ENCODE measurements around a stretch of chr11.

- RRBS: no CpG with 5 or more reads among the region's 8 CpGs
These were observed 1.7 kb downstream of the DEPDC7 start for GRCh38 chr11:33017413-33017807.

GRCh38 chr11:33162133-33162355, 764 bp upstream of the CSTF3 start:
- RRBS: no CpG with 5 or more reads among the region's 9 CpGs

DNA sequence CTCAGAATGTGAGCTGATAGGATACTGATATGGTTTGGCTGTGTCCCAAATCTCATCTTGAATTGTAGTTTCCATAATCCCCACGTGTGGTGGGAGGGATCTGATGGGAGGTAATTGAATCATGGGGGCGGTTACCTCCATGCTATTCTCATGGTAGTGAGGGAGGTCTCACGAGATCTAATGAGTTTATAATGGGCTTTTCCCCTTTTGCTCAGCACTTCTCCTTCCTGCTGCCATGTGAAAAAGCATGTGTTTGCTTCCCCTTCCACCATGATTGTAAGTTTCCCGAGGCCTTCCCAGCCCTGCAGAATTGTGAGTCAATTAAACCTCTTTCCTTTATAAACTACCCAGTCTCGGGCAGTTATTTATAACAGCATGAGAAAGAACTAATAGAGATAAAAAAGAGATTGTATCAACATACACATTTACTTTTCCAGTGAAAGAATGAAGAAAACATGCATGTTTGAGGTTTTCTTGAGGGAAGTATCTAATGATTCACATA, 17.3 kb upstream of the CSTF3 start:
- RRBS: no CpG with 5 or more reads among the region's 5 CpGs

- RRBS: no CpG with 5 or more reads among the region's 4 CpGs
These were observed 46.3 kb upstream of the CSTF3 start for GRCh38 chr11:33207437-33208049.

GRCh38 chr11:33618337-33618603, 82.4 kb downstream of the C11orf91 start:
- RRBS: 78% methylated on average over 3 of the region's 3 CpGs

DNA sequence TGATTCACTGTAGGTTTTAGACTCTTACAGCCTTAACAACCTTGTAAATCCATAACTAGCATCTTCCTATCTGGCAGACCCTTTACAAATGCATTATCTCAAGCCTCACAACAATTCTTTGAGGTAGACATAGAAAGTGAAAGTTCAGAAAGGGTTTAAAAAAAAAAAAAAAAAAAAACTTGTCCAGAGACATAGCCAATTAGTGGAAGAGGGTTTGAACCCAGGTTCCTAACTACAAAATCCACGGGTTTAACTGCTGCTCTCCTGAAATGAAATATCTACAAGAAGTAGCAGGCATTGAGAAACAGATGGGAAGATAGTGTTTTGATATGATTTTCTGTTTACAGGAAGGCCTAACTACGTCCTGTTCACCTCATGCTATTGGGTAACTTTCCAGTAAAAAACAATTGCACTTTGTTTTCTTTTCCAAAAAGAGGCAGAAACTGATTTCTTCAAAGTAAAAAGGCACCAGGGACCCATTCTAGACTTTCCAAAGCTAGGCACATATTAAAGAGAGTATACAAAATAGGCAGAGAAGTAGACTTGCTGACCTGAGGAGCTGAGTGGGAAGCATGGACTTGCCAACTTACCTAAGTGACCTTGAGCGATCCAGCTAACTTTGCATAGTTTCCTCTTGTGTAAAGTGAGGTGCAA, 5.9 kb upstream of the C11orf91 start:
- RRBS: no CpG with 5 or more reads among the region's 3 CpGs

DNA sequence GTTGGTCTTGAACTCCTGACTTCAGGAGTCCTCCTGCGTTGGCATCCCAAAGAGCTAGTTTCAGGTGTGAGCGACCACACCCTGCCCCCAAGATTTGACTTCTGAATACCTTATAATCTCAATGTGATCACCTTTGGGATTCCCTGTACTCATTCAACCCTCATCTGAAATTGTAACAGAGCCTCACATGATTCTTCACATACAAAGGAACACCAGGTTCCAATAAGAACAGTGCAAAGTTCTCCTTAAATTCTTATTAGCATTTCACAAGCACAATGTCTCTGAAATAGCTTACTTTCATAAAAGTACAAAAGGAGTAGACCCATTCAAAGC, 17.4 kb downstream of the FBXO3 start:
- RRBS: no CpG with 5 or more reads among the region's 2 CpGs

GRCh38 chr11:33868464-33868772, 23.5 kb downstream of the LMO2 start:
- RRBS: no CpG with 5 or more reads among the region's 10 CpGs

DNA sequence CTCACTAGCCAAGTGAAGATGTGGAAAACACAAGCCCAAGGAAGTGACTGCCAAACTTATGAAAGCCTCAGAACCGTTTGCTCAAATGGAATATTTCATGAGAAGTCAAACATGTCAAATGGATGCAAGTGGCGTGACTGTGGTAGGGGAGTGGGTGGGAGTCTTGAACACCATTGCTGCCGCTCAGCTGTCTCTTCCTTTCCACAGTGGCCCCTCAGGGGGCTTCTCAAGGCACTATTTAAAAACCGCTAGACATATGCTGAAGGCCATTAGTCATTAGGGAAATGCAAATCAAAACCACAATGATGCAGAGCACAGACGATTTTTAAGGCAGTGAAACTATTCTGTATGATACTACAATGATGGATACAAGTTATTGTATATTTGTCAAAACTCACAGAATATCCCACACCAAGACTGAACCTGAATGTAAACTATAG, 29.3 kb upstream of the LMO2 start:
- RRBS: no CpG with 5 or more reads among the region's 5 CpGs

GRCh38 chr11:34050984-34051300, 589 bp upstream of the CAPRIN1 start:
- RRBS: no CpG with 5 or more reads among the region's 9 CpGs

DNA sequence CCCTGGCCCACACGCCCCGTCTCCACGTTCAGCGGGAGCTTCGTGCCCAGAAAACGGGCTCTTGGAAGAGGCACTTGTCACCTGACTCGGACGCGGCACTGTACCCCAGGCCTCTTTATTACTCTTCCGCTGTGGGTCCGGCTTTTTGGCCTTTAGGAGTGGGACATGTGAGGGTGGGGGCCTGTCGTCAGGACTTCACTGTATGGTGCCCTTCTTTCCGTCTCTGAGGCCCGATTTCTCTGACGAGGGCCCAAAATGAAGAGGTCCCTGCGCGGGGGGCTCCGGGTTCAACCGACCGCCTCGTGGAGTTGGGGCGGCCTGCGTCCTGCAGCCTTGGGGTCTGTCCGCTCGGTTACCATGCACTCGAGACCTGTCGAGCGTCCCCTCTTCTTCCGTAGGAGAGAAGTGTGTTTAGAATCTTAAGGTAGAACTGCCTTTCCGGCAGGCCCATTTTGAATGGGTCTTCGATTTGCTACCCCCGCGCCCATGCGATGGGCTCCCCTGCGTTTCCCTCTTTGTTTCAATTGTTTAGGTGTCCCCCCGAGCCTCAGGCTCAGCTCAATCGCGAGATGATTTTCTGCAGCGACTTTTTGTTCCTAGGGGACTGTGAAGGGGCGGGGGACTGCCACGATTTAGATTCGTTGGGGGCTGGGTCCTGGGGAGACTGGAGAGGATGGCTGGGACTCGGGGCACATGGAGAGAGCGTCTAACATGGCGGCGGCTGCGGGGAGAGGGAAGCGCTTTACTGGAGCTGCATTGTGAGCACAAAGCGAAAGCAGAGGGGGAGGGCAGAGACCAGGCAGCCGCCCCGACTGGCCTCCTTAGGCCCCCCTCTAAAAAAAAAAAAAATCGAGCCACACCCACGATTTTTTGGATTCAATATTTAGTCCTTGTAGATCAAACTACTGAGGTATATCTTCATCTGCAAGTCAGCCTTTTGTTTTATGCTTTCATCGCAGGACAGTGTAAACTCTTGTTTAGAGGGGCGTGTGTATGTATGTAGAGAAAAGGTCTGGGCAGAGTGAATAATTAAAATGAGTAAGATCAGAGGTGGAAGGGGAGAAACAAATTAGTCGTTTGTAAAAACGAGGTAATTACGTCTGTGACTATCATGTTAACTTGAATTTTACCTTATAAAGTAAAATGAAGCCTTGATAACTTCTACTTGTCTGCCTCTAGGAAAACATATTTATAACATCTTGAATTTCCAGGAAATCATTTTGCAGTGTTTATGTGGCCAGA, 1.7 kb downstream of the CAPRIN1 start:
- RRBS: no CpG with 5 or more reads among the region's 58 CpGs

- RRBS: no CpG with 5 or more reads among the region's 4 CpGs
These were observed 94.4 kb downstream of the ABTB2 start for GRCh38 chr11:34263275-34263852.

DNA sequence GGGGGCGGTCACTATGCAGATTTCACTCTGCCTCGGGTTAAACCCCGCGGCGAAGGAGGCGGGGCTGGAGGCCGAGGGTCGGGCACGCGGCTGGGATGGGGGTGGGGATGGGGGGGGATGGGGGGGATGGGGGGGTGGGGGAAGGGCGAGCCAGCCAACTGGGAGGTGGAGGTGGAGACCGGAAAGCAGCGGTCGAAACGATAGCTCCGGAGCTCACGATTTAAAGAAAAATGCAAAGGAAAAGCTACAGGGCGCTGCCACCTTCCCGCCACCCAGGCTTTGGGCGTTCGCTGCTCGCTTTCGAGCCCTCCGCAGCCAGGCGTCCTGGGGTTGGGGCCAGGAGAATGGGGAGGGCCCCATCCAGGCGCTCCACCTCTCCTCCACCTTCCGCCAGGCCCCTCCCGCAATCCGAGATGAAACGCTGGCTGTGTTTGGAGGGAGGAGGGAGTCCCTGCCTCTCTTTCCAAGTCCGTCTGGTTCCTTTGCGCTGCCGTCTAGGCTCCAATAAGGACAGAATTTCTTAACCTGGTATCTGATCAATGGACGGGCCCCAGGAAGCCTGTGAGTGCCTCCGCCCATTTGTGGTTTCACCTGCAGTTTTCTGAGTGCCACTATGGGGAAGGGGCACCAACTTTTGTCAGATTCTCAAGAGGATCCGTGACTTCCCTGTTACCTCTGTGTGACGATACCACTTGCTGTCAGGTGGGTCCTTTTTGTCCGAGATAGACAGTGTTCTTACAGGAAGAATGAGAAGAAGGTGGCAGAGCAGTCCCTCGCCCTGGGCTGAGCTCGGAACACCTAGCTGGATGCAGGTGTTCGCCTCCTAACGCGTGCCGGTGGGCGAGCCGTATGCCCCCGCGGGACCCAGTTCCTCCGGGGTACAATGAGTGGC, 561 bp upstream of the ABTB2 start:
- RRBS: 1% methylated on average over 6 of the region's 49 CpGs

- RRBS: no CpG with 5 or more reads among the region's 24 CpGs
These were observed 2.3 kb downstream of the EHF start for GRCh38 chr11:34622826-34624023.

GRCh38 chr11:34630612-34630974, 9.7 kb downstream of the EHF start:
- RRBS: no CpG with 5 or more reads among the region's 7 CpGs

GRCh38 chr11:34642004-34643041, 21.4 kb downstream of the EHF start:
- RRBS: no CpG with 5 or more reads among the region's 11 CpGs

GRCh38 chr11:34653641-34654332, 32.9 kb downstream of the EHF start:
- RRBS: no CpG with 5 or more reads among the region's 13 CpGs

GRCh38 chr11:34912889-34913485, 3.2 kb downstream of the APIP start:
- RRBS: no CpG with 5 or more reads among the region's 8 CpGs

GRCh38 chr11:35029727-35030485, 109.1 kb upstream of the CD44 start:
- RRBS: no CpG with 5 or more reads among the region's 5 CpGs

Data from GM19240 (cell line).